GM19240 (cell line): ENCODE measurements around a stretch of chr22.

DNA sequence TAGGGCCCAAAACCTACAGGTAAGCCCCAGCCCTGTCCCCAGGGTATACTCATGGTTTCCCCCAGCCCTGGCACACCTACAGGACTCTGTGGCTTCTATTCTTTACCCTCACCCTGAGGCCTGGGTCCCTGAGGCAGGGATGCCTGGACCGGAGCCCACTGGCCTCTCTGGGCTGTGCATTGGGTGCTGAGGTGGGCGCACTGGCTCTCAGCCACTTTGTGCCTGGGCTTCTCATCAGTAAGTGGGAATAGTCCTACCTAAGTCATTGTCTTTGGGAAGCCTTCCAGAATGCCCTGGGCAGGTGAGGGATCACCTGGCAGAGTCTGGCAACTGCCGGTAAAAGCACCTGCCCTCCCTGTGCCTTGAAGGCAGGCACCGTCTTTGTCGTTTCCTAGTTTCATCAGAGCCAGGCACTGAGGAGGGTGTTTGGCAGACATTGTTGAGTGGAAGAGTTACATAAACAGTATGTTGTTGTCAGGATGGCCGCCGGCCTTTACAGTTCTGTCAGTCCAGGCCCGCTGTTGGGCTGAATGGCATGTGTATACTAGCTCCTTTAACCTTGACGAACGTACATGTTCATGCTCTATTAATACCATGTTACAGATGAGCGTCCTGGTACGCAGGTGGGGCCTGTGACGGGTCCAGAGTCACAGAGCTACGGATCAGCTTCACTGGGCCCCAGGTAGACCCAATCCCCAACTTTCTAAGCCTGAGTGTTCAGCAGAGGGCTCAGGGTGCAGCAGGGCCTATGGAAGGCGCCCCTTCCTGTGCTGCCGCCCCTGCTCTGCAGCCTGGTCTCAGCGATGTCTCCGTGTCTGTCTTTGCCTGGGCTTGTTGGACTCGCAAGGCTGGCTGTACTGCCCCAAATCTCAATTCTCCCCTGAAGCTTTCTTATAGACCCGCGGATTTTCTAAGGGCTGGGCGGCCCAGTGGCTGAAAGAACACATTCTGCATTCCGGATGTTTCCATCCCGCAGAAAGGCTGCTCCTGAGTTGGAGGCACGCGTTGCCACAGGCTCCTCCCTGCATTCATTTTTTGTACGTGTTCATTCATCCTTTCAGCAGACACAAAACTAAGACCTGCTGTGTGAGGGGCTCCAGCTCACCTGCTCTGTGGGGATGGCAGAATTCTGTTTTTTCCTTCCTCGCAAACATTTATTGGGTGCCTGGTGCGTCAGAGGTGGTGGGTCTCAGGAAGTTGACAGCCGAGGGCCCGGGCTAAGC lies 42.2 kb upstream of the ACR start:
- RRBS, result no CpG with 5 or more reads among the region's 31 CpGs